Helper T cell (primary cell): ENCODE results near the gene TMEM140.

DNA sequence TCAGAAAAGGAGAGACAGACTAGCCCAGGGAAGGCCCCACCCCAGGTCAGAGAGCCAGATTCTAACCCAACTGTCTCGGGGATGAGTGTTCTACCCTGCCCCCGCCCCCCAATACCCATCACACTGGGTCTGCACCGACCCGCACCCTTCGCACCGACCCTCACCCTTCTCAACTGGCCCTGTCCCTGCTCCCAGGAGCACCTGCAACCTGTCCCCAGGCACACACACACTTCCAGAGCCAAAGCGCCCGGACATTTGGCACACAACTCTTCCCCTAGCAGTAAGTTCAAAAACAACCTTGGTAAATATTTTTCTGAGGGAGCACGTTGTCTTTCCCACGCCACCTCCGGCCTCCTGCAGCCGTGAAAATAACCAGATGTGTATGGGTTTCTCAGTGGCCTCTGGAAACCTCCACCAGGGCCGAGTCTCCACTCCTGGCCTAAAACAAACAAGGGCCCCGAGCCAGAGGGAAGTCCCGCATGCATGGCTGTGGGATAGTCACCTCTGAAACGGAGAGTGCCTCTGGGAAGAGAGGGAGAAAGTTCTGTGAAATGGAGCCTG is 16.0 kb downstream of the PODXL start:
- PRO-cap, 2 experiments, result no peak in any of the 2 experiments

DNA sequence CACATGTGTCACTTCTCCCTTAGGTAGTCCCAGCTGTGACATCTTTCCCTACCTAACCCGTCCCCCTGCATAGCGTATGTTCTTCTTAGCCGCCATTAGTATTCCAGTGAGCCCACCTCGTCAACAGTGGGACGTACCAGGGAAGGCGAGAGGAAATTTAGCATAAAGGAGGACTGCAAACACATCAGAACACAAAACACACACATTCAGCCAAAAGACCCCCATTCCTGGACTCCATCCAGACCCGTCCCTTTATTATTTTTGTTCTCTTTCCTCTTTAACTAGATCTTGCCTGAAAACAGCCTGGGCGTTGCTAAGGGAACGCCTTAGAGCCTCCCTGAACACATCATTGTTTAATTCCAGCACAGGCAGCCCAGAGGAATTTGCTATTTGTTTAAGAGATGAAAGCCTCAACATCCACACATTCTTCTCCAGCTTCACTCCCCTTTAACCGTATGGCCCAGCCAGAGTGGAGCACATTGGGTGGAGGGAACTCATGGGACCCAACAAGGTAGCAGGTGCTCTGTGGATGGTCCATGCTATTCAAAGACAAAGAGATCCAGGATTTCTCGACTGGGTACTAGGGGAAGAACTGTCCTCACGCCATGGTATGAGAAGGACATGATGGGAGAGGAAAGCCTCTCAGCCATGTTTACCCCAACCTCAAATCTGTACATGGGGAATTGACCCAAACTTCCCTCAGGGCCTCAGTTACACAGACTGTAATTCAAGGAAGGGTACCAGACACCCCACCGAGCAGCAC is 44.2 kb upstream of the PODXL start:
- PRO-cap, 2 experiments, result no peak in any of the 2 experiments

DNA sequence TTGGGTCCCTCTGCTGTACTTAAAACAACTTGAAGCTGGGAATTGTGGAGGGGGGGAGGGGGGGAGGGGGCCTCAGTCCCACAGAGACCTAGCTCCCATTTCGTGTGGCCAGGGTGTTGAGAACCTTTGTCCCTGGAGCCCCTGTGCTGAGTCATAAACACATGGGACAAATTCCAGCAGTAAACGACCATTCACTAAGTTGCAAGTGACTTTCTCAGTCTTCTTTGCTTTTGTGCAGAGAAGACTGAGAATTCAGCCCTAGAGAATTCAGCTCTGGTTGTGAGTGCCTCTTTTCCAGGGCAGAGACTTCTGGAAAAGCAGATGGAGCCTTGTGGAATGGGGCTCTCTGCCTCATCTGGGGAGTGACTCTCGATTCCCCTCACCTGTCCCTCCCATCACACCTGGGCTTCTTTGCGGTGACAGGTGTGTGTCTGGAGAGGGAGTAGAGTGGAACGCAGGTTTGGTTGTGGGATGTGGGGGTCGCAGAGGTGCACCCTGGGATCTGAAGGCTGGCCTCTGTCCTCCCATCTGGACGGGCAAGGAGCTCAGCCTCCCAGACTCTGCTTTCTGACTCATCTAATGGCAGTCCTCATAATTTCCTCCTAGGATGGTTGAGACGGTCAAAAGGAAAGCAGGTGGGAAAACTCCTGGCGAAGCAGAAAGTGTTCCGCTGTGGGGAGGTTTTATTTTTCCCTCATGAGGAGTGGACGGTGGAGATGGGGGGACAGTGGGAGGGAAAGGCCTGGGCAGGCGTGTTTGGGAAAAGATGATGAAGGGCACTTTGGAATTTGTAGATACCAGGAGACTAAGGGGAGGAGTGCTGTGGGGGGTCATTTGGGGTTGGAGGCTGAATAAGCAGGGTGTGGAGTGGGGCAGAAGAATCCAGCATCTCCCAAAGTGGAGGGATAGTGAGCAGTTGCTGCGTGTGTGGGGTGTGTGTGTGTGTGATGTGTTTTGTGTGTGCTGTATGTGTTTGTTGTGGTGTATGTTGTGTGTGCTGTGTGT is 96.9 kb upstream of the PODXL start:
- PRO-cap, 2 experiments, result no peak in any of the 2 experiments

DNA sequence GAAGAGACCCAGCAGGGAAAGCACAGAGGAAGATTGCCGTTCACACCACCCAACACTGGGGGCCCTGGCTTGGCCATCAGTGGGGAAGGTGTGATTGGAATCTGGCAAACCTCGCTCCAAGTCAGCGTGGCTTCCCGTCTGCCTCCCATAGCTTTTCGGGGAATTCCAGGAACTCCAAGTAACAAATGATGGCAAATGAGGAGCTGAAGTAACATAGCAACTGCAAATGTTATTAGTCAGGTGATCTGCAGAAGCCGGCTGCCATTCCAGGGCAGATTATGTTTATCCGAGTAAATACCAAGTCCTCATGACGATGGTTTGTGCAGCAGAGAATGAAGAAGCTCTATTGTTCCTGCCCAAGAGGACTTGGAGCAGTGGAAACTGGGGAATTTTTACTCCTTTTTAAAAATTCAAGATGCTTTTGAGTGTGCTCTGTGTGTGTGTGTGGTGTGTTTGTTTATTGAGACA is 270.5 kb upstream of the PODXL start:
- PRO-cap, 2 experiments, result no peak in any of the 2 experiments

DNA sequence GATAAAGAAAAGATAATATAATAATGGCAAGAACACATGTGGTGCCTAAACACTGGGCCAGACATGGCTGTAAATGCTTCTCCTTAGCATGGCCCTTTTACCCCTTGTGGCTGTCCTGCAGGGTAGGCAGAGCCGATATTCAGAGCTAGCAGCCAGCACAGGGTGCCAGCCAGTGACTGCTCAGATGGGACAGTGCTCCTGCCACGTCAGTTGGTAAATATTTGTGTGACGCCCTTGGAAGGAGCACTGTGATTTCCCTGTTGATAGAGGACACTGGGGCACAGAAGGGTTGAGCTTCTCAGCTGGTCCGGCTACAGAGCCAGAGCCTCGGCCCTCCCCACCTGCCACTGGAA is 351.1 kb downstream of the PLXNA4 start:
- PRO-cap, 2 experiments, result no peak in any of the 2 experiments

DNA sequence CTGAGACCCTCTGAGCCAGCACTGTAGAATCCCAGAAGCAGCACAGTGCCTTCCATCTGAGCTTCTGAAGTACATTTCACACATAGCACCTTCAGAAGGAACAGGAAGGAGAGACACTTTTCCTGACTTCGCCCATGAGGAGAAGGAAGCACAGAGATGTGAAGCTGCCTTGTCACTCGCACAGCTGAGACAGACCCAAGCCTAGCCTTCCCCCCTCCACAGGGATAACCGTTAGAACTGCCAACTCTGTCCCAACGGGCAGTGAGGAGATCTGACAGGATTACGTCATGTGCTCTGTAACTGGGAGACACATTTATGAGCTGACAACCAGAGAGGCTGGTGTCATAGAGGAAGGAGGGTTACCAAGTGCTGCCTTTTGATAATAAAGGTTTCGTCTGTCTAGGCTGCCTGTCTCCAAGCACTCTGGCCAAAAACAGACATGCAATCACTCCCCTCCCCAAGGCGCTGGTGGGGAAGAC is 166.0 kb downstream of the PLXNA4 start:
- PRO-cap, 2 experiments, result no peak in any of the 2 experiments

GRCh38 chr7:132417096-132417656 is 159.1 kb downstream of the PLXNA4 start:
- PRO-cap, 2 experiments, result no peak in any of the 2 experiments

DNA sequence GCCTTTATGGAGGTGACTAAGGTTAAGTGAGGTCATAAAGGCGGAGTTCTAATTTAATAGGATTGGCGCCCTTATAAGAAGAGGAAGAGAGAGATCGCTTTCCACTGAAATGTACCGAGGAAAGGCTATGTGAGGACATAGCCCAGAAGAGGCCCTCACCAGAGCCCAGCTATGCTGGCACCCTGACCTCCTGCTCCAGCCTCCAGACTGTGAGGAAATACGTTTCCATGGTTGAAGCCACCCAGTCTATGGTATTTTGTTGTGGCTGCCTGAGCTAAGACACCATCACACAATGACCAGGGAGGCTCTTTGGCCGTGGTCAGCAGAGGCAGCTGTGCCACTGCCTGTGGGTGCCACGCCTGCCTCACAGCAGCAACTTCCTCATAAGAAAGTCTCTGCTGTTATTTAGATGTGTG is 182.6 kb upstream of the PLXNA4 start:
- PRO-cap, 2 experiments, result no peak in any of the 2 experiments

DNA sequence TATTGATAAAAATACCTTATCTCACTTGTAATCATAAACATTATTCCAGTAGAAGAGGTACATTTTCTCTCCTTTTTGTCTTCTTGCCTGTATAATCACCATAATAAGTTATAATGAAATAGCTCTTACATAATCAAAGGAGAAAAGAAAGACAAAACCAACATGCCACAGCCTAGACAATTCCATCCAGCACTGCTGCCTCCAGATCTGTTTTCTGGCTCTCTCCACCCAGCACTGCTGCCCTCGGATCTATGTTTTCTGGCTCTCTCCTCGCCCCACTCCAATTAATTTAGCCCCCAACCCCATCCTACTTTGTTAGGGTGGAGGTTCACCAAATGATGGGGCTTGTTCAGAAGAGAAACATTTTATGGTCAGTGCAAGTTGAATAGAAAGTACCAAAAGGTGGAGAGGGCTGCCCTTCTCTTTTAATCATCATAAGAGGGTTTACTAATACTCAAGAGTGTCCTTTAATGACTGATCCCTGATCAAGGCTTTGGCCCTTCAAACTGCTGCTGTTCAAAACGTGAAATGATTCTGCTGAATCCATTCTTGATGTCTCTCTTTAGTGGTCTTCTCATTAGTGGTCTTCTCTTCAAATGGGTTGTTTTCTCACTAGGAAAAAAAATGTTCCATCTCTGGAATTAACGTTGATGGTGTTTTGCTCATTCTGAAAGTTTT is 208.8 kb upstream of the PLXNA4 start:
- PRO-cap, 2 experiments, result no peak in any of the 2 experiments

DNA sequence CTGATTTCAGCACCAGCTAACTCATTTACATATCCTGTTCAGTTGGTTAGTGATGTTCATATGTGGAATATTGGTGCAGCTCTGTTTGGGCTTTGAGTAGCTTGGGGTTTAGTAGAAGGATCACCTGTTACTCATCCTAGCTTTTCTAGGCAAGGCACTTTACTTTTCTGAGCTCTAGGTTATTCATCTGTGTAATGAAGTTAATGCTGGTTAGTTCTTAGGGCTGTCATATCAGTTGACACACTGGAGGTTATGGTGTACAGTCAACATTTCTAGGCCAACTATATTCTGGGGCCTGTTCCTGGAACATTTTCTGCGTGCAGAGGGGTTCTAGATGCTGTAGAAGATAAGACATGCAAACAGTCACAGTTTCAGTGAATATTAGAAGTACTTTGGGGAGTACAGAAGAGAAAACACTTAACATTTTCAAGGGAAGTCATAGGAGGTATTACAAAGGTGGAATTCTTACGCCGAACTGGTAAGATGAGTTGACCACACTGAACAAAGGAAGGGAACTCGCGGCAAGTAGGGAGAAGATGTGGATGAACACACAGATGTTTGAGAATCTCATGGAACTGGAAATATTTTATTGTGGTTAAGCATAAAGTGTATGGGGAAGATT is 238.6 kb downstream of the EXOC4 start:
- PRO-cap, 2 experiments, result no peak in any of the 2 experiments

- PRO-cap, 2 experiments, result no peak in any of the 2 experiments
Measured at GRCh38 chr7:134351385-134352067, 34.8 kb upstream of the SLC35B4 start.

- PRO-cap, 2 experiments, result peak in 1 of 2 experiments; most common plus-strand start chr7:134432558 (in 1); most common minus-strand start chr7:134432379 (in 1)
Measured at GRCh38 chr7:134432237-134433050, 26.5 kb downstream of the AKR1B1 start.

- PRO-cap, 2 experiments, result no peak in any of the 2 experiments
Measured at GRCh38 chr7:134565639-134566088, 16.8 kb downstream of the AKR1B15 start.

DNA sequence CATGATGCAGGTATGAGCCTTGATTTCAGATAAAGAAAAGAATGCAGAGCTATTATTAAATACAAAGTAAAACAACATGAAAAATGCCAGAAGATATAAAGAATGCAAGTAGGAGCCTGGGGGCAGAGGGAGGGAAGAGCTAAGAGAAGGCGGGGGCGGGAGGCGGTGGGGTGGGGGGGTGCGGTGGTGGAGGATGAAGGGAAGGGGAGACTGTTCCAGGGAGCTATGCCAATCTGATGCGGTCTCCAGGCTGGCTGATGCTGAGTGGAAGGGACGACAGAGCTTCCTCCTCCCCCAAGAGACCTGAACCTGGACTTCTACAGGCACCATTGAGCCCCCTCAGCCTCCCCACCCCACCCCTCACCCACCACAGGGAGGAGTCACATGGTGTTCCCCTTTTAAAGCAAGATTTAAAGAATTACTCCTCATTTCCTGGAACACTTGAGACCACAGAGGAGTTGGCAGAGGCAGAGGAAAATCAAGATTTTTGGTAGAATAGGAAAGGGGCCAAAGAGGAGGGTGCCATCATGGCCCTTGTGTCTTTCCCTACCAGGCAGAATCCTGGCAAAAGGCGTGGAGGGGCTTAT is 45.4 kb downstream of the BPGM start:
- PRO-cap, 2 experiments, result no peak in any of the 2 experiments

GRCh38 chr7:134692648-134692972 is 46.0 kb downstream of the BPGM start:
- PRO-cap, 2 experiments, result no peak in any of the 2 experiments

DNA sequence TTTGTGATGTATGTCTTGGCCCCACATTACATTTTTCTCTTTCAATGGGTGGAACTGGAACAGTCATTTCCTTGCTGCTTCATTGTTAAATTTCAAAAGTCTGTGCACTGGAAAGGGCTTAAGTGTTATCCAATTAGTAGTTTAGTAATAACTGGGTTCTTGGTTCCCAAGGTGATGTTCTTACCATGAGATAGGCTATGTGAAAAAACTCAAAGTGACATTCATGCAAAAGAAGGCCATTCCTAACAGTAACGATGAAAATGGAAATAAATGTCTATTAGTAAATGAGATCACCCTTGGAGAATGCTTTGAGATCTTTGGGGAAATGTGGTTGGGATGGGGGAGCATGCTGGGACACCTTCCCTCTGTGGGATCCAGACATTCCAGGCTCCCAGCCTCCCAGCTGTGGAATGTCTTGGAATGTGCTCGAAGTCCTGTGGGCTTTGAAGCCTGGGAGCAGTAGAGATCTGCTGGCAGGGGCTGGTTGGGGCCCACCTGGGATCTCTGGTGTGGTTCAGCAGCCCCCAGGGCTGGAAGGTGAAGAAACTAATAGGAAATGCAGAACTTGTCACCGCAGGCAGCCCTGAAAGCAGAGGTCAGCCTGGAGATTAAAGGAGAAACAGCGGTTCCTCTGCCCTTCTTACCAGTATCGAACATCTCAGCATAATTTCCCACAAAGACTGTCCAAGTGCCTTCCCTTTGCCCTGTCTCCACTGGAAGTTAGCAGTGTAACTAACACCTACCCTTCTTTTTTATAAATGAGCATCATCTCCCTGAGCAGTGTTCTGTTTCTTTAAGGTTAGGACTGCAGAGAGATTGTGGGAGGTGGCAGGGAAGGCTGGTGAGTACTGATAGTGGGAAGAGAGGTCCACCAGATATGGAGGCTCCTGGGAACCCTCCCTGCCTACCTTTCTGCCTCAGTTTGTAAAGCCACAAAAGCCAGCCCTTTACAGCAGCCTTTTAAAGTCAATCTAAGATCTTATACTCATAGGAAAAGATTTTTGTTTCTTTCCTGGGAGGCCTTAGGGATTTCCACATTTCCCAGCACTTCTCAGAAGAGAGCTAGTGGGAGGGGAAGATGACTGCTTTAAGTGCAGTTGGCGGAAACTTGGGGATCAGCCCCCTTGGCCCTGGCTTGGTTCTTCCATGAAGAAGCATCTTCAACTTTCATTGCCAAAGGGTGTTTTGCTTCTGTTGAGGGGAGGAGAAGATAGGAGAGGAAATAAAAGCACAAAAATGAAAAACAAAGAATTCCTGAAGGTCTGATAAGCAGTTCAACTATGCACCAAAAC is 36.9 kb upstream of the CALD1 start:
- PRO-cap, 2 experiments, result no peak in any of the 2 experiments

- PRO-cap, 2 experiments, result no peak in any of the 2 experiments
Measured at GRCh38 chr7:134832503-134832951, 53.1 kb downstream of the CALD1 start.

- PRO-cap, 2 experiments, result peak in 2 of 2 experiments; most common plus-strand start chr7:135148087 (in 2); most common minus-strand start chr7:135148163 (in 1)
Measured at GRCh38 chr7:135147669-135148916, at the start of gene TMEM140. Gene TMEM140, plus strand, starts transcription at chr7:135148072.

DNA sequence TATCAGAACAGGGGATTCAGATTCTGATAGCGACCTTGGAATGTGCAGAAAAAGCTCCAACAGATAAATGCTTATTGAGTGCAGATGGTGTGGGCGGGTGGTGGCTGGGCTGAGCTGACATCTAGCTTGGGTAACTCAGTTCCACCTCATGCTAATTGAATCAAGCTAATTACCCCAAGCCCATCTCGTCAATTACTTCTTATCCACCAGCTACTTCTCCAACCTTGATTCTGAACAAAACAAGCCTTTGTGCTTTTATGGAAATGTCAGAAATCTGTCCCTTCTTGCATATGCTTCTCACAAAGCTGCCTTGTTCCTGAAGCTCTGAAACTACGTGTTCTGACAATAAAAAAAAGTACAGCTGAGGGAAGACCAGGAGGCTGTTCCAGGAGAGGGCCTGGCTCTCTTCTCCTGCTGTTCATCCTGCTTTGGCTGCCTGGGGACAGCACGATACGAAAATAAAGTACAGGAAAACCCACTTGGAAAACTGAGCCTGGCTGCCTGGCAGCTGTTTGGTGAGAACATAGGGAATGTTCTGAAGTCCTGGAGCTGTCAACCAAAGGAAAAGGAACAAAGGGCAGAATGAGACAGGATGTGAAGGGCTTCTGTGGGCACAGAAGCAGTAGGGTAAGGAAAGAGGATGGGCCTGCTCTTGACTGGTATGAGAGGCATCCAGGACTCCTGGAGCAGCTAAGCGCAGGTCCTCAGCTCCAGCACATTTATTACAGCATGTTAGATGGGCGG is 27.6 kb downstream of the STRA8 start:
- PRO-cap, 2 experiments, result no peak in any of the 2 experiments

GRCh38 chr7:135577582-135578119 is 19.9 kb downstream of the NUP205 start:
- PRO-cap, 2 experiments, result no peak in any of the 2 experiments